SP-49 (cell line): ENCODE measurements around a stretch of chr11.

- PRO-cap = no peak
These were observed 110.2 kb upstream of the TTC12 start for GRCh38 chr11:113204238-113204480.

DNA sequence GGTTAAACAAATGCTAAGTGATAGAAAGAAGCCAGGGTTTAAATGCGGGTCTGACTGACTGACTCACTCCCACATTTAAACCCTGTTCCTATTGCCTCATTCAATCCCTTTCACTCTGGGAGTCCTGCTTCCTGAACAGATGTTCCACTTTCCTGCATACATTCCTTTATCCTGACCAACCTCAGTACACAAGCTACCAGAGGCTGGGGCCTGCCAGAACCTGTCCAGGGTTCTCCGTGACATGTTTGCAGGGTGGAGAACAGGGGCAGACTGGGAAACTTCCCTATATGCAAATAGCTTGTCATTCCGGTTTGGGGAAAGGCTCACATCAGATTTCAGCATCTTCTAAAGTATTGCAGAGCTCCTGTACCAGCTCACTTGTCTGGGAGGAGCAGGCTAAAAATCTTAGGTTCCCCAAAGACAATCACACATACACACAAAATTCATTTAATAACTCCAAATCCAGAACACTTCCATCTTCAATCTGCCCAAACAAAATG lies 3.0 kb upstream of the ANKK1 start:
- PRO-cap = no peak

GRCh38 chr11:113664495-113665672 lies 41.2 kb downstream of the TMPRSS5 start:
- PRO-cap = no peak

GRCh38 chr11:113789984-113790277 lies 10.3 kb downstream of the CLDN25 start:
- PRO-cap = no peak

DNA sequence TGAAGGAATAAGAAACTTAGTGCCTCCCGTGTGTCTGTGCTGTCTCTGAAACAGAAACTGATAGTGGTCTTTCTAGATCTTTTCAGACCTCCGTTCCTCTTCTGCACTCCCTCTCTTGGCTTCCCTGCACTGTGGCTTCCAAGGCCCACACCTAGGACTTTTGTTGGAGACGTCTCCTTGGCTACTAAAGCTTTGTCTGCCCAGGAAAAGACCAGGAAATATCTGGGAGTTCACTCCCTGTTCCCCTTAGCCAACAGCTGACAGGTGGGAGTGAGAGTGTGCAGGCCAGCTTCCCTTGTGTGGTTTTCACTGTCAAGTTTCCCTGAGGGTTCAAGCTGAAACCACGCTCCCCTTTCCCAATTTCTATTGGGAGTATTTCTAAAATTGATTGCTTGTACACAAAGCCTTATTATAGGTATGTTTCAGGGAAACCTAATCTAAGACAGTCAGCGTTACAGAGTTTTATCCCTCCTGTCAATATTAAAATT lies 10.0 kb upstream of the HTR3B start:
- PRO-cap = no peak

- PRO-cap = no peak
These were observed 2.9 kb downstream of the HTR3A start for GRCh38 chr11:113977622-113978304.

GRCh38 chr11:114044000-114044393 lies 15.5 kb upstream of the ZBTB16 start:
- PRO-cap = no peak

- PRO-cap = no peak
These were observed 6.5 kb downstream of the ZBTB16 start for GRCh38 chr11:114065809-114066658.

- PRO-cap = no peak
These were observed 7.5 kb downstream of the ZBTB16 start for GRCh38 chr11:114067000-114067512.

DNA sequence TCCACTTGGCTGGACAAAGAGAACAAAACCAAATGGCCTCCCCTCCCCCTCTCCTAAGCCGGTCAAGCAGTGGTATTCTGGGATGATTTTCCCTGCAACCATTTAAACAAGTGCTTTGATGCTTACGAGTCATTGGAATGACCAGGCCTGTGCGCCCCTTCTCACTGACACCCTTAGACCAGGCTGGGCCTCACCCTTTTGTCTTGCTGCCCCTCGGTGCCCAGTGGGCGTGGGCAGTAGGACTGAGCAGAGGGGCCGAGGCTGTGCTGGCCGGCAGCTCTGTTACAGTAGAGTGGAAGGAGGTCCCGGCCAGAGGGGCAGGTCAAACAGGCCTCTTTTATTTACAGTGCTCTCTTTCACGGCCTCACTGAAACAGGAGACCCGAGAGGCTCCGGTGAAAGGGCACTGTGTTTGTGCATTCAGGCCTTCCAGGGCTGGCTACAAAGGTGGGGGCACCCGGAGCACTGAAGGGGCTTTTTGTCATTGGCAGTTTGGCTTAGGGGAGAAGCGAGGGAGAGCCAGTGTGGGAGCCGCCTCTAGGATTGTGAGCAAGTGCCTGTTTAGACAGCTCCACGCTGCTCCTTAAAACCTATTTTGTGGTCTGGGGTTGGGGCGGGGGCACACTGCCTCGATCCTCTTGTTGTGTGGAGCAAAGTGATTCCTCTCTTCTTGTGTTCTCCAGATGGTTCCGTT lies 32.4 kb downstream of the ZBTB16 start:
- PRO-cap = no peak

DNA sequence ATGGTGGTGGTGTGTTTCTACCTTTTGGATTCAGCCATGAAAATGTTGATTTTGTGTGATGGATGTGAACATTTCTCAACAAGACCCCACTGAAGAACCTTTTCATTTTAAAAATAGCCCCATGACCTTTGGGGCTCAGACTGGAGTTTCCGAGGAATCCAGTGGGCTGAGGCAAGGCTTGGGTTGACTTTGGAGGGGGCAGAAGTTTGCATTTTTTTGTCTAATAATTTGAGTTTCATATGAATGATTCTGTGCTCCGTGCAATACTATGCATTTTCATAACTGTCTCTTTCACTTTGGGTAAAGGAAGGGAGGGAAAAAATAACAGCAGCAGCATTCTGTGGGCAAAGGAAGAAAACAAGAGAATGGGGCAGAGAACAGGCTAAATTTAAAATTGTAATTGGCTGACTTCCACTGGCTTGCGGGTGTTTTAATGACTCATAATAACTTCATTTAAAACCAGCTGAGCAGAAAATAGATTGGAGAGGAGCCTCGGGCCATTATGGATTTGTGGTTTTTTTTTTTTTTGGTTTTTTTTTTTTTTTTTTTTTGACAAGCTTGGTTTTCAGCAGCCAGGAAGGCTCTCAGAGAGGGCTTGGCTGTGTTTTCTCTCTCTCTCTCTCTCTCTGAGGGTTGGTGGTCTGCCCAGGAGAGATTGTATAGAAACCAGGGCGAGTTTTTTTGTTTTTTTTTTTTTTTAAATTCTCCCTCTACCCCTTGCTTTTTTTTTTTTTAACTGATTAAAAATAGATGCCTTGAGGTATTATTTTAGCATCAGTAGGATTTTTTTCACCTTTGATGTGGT lies 107.4 kb downstream of the ZBTB16 start:
- PRO-cap = no peak

DNA sequence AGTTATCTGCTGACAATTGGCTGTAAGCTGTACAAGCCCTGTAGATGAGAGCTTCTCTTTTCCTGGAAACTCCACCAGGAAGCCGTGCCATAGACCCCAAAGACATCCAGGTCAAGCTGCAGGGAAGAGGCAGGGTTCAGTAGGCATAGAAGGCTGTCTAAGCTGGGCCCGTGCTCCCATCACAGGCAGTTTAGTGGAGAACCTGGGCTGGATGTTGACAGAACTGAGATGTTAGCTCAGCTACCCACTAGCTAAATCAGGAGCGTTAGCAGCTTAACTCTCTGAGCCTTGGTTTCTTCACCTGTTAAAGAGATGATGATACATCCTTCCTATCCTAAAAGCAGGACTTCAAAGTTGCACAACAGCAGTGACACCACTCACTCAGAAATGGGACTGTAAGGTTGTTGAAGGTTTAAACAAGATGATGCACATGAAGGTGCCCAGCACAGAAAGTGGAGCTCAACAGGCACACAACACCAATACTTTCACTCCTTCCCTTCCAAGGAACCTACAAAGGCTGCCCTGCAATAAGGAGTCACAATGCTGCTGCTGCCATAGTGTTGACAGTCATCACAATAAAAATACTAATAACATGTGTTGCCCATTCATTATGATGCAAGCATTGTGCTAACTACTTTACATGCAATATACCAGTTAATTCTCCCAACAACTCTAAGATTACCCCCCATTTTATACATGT lies 115.4 kb downstream of the ZBTB16 start:
- PRO-cap = no peak

DNA sequence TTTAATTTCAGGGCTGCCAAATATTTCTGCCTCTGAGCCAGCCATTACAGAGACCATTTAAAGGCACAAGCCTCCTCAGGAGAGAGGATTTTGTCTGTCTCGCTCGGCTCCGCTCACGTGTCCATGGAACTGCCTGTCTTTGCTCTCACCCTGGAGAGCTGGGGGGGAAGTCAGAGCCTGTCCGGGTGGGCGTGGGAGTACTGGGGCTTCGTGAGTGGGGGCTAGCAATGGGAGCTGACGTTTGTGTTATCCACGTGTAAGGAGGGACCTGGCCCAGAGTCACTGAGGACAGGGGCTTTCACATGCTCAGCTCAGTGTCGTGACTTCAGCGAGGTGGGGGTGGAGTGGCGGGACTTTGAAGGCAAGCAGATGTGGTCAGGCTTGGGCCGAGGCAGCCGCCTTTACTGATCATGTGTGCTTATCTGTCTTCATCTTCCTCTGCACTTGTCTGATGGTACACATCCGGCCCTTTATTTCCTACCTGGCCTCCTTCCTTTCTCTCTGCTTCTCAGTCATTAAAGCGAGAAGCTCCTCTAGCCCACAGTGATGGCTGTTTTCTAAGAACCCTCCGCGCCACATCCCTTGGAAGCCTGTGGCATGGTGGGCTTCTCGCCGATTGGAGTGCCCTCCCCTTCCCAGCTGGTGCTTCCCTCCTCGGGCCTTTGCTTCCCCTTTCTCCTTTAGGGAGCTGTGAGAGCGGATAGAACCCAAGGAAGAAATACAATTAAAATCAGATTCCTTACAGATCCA lies 113.1 kb upstream of the NNMT start:
- PRO-cap = no peak

- PRO-cap = no peak
These were observed 102.2 kb upstream of the NNMT start for GRCh38 chr11:114193716-114194733.

GRCh38 chr11:114321841-114322436 lies 25.7 kb downstream of the NNMT start:
- PRO-cap = no peak

DNA sequence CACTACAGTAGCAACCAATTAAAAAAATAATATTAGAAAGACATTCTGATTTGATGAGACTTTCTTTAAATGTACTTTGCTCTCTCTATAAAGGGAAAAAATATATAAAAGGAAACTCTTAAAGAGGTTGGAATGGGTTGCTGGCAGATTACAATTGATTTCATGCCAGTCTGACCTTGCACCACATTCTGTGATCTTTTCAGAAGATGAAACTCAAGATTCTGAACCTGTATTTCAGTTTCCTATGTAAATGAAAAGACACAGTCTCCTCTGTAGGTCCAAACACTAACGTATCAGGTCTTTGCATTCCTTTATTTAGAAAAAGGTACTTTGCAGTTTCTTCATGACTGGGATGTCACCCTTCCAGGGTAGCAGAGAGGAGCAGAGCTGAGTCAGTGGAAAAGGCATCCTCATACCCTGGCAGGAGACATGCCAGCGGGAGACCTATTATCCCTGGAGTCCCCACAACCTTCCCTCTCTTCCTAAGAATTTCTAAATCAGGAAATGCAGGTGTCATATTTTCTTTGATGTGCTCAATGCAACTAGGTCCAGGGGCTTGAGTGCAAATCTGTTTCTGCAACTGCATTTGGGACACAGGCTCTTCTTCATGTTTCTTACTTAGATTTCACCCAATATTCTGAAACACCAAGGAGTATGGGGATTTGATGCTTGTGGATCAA lies 282.6 kb downstream of the CADM1 start:
- PRO-cap = no peak

- PRO-cap = no peak
These were observed 247.4 kb downstream of the CADM1 start for GRCh38 chr11:115256831-115257169.

GRCh38 chr11:115523496-115523933 lies 19.3 kb upstream of the CADM1 start:
- PRO-cap = no peak

GRCh38 chr11:115717082-115717641 lies 212.9 kb upstream of the CADM1 start:
- PRO-cap = no peak

DNA sequence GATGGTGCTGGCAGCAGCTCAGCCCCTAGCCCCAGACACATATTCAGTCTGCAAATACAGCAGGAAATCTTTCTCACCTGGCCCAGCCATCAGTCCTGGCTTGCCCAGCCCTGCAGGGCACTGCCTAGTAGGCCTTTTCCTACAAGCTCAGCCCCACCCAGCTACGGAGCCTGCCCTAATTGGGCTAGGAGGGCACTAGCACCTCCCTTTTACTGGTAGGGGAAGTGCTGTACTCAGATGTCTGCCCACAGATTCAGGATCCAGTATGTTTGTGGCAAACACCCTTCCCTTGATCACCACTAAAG lies 257.1 kb upstream of the CADM1 start:
- PRO-cap = no peak